ENCODE data around the gene BDKRB2.

- RRBS: no CpG with 5 or more reads among the region's 7 CpGs
Measured at GRCh38 chr14:95741115-95741672, 27.3 kb upstream of the TCL1A start.

GRCh38 chr14:96038312-96038672 is 870 bp upstream of the C14orf132 start:
- RRBS: no CpG with 5 or more reads among the region's 6 CpGs

GRCh38 chr14:96083154-96083836 is 44.1 kb downstream of the C14orf132 start:
- RRBS: no CpG with 5 or more reads among the region's 8 CpGs

DNA sequence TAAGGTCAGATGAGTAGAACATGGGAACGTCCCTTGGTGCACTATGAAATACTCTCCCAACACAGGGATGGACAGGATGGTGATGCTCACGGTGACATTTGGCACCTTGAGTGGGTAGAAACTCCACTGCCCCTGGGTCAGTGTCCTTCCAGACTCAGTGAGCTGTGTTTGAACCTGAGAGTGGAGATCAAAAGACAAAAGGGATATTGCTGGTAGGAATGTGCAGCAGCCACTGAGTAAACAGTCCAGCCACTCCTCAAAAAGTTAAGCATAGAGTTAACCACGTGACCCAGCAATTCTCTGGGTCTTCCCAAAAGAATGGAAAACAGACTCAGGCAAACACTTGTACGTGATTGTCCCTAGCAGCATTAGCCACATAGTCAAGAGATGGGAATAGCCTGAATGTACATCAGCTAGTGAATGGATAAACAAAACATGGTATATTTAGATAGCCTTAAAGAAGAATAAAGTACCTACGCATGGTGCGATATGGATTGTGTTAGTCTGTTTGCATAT is 9.0 kb upstream of the BDKRB2 start:
- RRBS: no CpG with 5 or more reads among the region's 6 CpGs

DNA sequence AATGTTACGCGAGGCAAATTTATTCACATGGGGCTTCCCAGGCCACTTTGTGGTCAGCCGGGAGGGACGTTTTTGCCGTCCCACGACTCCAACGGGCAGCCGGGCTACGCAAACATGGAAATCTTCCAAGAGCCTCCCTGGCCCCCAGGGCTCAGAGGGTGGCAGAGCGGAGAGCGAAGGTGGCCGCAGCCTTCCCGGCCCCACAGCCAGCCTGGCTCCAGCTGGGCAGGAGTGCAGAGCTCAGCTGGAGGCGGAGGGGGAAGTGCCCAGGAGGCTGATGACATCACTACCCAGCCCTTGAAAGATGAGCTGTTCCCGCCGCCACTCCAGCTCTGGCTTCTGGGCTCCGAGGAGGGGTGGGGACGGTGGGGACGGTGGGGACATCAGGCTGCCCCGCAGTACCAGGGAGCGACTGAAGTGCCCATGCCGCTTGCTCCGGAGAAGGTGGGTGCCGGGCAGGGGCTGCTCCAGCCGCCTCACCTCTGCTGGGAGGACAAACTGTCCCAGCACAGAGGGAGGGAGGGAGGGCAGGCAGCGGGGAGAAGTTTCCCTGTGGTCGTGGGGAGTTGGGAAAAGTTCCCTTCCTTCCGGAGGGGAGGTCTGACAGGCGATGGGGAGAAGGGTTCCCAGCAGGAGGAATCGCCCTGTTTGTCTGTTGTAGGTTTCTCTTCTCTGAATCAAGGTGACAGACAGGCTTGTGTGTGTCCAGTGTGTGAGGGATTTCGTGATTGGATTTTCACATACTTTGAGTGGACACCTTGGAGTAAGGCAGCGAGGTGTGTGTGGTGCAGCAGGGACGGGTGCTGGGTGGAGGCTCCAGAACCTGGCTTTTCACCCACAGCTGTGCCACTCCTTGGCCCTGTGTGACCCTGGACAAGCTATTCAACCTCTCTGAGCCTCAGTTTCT is at the start of gene BDKRB2:
Gene BDKRB2, plus strand, starts transcription at position 324 of the 907 bp plus-strand sequence.
- RRBS: 1% methylated on average over 10 of the region's 33 CpGs

DNA sequence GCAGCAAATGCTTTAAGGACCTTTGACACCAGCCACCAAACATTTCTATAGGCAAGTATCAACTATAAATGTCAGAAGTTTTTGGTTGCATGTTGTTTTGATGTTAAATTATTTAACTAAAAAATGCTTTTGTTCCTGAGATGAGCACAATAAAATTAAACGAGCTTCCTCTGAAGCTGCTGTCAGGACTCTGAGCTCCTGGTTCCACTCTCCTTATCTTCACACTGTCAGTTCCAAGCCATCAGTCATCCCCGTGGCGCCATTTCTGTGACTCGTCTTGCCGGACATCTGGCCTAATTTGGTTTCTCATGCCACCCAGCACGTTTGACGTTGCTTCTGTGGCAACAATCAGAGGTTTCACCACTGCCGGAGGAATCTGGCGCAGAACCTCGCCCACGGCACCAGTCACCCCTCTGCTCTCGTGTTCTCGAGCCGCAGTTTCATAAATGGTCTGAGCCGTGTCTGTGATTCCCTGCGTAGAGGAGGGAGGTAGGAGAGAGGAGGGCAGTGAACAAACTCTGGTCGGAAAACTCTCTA is 29.6 kb downstream of the BDKRB1 start:
- RRBS: 3% methylated on average over 2 of the region's 17 CpGs

GRCh38 chr14:96361714-96362381 is 1.3 kb downstream of the ATG2B start:
- RRBS: no CpG with 5 or more reads among the region's 12 CpGs

DNA sequence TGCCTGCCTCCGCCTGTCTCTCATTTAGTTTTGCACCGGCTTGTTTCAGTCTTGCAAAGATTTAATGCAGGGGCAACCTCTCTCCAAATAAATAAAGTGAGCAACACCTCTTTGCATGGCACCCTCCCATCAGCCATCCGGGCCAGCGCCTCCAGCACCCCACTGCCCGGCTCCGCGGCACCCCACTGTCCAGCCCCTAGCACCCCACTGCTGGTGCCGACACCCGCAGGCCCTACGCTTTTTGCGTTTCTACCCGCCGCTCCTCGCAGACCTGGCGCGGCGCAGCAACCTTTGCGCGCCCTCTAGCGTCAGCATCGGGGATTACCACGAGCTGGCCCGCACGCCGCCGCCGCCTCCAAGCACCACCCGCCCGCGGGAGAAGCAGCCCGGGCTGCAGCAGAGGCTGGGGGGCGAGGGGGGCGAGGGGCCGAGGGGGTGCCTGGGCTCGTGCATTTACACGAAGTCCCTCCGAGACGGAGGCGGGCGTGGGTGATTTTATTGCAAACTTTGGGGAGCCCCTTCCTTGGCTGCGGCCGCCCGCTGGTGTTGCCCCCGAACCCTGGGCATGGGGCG is 55.8 kb upstream of the VRK1 start:
- RRBS: 8% methylated on average over 2 of the region's 45 CpGs

DNA sequence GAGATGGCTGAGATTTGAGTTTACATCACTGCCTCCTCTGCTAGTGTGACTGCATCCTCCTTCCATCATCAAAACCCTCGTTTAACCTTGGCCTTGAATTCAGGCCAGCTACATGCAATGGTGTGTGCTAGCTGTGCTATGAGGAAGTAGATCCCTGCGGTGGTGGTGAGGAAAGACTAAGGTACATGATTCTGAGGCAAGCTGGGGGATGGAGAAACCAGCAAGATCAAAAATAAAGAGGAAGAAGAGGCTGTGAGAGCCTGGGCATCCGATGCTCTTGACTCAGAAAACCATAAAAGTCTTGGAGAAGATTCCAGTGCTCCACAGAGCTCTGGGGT is 774.7 kb downstream of the VRK1 start:
- RRBS: no CpG with 5 or more reads among the region's 3 CpGs

GRCh38 chr14:97603316-97603733 is 806.1 kb downstream of the VRK1 start:
- RRBS: no CpG with 5 or more reads among the region's 5 CpGs

- RRBS: no CpG with 5 or more reads among the region's 5 CpGs
Measured at GRCh38 chr14:97865875-97866305, 1068.7 kb downstream of the VRK1 start.

DNA sequence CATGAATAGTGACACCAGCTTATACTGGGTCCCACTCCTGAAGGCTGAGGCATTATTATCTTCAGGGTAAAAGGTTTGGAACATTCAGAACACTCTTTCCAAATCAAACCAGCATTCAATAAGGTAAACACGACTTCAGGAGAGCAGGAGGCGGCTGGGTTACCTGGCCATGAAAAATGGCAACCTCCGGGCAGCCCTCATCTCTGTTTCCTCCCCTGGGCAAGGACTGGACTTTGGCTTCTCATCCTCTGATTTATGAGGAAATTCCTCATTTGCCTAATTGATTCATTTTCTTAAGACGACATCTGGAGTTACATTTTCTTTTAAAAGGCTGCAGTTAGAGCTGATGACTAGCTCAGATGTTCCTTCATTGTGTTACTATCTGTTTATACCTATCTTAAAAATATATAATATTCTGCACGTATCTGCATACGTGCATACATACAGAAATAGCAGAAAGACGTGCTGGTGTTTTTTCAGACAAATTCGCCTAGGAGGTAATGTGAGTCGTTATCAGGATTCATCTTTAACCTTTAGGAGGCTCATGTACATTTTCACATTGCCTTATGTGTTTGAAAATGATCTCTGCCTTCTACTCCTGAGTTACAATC is 1133.8 kb downstream of the BCL11B start:
- RRBS: no CpG with 5 or more reads among the region's 9 CpGs

GRCh38 chr14:99178570-99178911 is 93.5 kb downstream of the BCL11B start:
- RRBS: no CpG with 5 or more reads among the region's 5 CpGs

DNA sequence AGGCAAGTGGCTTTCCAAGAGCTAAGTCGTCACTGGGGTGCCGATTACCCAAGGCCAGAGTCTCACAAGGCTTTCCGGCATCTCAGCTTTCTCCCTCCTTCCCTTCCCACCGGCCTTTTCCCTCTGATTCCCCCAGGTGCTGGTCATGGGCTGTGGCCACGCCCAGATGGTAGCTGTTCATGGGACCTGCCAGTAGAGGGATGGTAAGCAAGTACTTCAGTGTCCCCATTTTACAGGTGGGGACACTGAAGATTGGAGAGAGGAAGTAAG is 47.6 kb downstream of the BCL11B start:
- RRBS: no CpG with 5 or more reads among the region's 5 CpGs

DNA sequence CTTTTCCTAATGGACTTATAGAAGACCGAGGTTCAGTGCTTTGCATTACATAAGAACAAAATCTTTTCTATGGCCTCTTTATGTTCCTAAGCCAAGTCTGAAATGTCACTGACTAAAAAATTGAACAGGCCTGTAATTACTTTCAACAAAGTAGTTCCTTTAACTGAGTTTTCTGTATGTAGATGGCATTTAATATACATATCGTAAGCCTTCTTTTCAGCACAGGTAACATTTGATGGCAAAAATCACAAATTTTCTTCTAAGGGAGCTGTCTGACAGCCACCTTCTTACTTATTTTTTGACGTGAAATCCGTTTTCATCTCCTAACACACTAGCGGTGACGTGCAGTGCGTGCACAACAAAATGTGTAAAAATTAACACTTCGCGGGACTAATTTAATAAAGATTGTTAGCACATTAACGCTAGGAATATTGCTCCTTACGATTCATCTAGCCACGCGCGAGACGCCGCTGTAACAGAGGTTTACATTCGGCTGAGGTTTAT is 31.6 kb downstream of the BCL11B start:
- RRBS: no CpG with 5 or more reads among the region's 17 CpGs

- RRBS: no CpG with 5 or more reads among the region's 9 CpGs
Measured at GRCh38 chr14:99250336-99251268, 21.4 kb downstream of the BCL11B start.

GRCh38 chr14:99267269-99267862 is 4.6 kb downstream of the BCL11B start:
- RRBS: no CpG with 5 or more reads among the region's 6 CpGs

GRCh38 chr14:99468621-99469448 is 11.8 kb downstream of the SETD3 start:
- RRBS: no CpG with 5 or more reads among the region's 9 CpGs

GRCh38 chr14:99516125-99516466 is 34.9 kb downstream of the CCNK start:
- RRBS: 86% methylated on average over 5 of the region's 14 CpGs

DNA sequence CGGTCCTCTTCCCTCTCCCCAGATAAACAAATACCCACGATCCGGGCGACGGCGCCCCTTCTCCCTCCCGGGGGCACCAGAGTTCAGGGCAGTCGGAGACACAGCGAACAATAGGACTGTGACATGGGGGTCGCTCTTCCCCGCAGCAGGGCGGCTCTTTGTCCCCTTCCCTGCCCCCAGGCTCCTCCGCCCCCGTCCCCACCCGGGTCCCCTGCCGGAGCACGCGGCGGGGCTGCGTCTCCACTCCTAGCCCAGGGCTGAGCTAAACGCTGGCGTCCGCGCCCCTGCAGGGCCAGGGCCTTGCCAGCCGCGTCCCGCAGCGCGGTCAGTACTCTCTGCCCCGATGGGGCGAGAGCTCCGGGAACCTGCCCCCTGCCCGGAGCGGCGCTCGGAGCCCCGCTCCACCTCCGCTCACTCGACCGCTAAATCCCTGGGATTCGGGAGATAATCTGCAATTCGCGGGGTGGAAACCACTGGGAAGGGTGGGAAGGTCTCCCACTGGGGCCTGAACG is 767 bp upstream of the CCDC85C start:
- RRBS: 0% methylated on average over 2 of the region's 44 CpGs

Measured in BE2C (cell line).